Monocyte (primary cell): ENCODE measurements around the gene MACF1.

DNA sequence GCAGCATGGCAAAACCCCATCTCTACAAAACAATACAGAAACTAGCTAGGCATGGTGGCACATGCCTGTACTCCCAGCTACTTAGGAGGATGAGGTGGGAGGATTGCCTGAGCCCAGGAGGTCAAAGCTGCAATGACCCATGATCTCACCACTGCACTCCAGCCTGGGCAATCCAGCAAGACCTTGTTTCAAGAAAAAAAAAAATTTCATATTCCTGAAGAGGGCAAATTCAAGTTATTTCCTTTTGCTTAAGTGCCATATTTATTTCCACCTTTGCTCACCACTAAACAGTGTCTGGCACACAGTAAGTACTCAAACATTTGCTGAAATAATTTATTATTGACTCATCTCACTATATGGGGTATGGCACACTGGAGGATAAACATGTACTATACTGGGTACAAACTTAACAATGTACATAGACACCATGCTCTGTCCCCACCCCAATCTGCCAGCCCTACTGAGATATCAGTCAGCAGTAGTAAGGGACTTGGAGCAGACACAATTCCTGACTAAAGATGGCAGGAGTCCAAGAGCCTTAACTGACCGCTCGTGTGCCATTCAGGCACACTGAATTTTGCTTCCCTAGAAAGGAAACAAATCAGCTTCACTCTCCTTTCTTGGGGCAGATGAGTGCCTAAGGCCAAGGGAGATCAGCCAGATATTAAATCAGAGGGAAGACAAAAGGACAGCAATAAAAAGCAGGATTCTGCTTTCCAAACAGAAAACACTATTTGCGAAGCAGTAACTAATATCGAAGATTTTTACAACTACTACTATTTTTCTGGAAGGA, 15.4 kb downstream of the MEAF6 start:
- PRO-cap, 2 experiments = no peak in any of the 2 experiments

GRCh38 chr1:37513625-37514153, 877 bp downstream of the MEAF6 start:
- PRO-cap, 2 experiments = no peak in any of the 2 experiments

GRCh38 chr1:37794370-37795308, 992 bp downstream of the MANEAL start:
- PRO-cap, 2 experiments = no peak in any of the 2 experiments

GRCh38 chr1:37802932-37803811, 4.4 kb upstream of the C1orf122 start:
- PRO-cap, 2 experiments = no peak in any of the 2 experiments

DNA sequence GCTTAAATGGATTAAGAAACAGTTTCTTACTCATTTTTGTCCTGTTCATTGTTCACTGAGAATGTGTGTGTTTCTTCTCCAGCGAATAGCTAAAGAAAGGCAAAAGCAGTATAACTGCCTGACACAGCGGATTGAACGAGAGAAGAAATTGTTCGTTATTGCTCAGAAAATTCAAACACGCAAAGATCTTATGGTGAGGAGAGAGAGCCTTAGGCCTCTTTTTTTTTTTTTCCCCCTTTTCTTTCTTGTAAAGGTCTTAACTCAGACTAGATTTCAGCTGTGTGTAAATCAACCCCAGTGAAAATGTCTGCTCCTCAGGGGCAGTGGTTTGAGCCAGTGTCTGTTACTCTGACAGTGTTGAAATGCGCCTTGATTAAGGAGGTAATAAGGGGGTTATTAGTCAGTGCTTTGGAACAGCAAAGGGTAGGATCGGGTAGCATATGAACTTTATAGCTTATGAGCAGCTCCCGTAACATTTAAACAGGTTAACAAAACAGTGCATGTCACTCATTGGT, 10.1 kb downstream of the UTP11 start:
- PRO-cap, 2 experiments = no peak in any of the 2 experiments

- PRO-cap, 2 experiments = no peak in any of the 2 experiments
These were observed 70.9 kb upstream of the POU3F1 start for GRCh38 chr1:38117557-38117798.

DNA sequence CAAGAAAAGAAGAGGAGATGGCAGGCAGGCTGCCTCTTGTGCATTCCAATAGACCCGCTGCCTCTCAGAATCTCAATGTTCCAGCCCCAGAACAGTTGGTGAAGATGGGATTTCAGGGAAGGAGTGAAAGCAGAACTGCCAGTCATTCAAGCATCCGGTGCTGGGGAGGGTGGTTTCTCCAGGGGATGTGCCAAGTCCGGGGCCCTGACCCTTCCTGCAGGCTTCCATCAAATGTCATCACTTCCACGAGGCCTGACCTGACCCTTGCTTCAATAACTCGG, 386.5 kb upstream of the POU3F1 start:
- PRO-cap, 2 experiments = no peak in any of the 2 experiments

DNA sequence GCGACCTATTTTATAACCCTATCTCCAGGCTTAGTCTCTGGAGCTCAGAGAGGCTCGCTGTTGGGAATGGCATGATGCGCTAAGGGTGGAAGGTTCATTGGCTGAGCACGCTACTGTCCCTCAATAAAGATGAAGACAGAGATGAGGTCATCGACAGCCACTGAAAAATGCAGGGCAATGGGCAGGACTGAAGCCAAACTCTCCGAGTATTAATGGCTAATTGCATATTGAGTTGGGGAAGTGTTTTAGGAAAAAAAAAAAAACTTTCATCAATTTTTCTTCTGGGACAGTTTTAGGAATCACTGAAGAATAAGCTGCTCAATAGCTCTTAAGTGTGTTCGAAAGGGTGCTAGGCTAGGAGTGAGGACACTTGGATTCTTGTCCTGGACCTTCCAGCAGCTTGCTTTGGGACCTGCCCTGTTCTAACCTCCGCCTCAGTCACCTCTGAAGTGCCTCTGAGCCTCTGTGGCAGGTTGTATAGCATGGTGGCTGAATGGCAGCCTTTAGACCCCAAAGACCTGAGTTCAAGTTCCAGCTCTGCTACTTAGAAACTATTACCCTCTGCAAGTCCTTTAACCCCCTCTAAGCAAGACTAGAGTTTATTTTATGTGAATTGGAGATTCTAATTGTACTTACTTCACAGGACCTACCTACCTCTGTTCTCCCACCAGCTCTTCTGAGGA, 81.7 kb downstream of the RRAGC start:
- PRO-cap, 2 experiments = no peak in any of the 2 experiments

DNA sequence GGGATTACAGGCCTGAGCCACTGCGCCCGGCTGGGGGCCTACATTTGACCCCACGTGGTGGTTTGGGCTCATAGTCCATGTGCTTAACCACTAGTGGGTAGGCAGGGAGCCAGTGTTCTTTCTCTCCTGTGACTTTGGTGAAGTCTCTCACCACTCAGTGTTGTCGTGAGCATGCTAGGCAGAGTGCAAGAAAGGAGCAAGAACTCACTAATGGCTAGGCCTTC, 615 bp upstream of the NDUFS5 start:
- PRO-cap, 2 experiments = no peak in any of the 2 experiments

- PRO-cap, 2 experiments = no peak in any of the 2 experiments
These were observed 78.1 kb downstream of the NDUFS5 start for GRCh38 chr1:39104332-39104614.

GRCh38 chr1:39106340-39107413, 80.5 kb downstream of the NDUFS5 start:
- PRO-cap, 2 experiments = no peak in any of the 2 experiments

- PRO-cap, 2 experiments = no peak in any of the 2 experiments
These were observed 77.1 kb upstream of the MACF1 start for GRCh38 chr1:39127358-39127874.

DNA sequence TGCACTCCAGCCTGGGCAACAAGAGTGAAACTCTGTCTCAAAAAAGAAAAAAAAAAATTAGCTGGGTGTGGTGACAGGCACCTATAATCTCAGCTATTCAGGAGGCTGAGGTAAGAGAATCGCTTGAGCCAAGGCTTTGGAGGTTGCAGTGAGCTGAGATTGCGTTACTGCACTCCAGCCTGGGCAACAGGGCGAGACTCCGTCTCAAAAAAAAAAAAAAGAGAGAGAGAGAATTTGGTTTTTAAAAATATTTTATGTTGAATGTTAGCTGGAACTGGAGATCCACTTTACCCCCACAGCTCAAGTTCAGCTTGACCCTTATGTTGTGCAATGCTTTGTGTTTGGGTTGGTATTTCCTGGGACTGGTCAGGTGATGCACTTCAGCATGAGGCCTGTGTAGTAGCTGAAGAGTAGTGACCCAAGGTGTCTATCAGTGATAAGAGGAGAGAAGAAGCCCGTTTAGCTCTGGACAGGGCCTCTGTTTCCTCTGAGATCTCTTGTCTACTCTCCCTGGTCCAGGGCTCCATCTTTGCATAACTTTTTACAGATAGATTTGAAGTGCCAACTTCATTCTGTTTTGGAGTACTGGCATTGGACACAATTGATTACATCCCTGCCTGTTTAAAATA, 36.7 kb upstream of the MACF1 start:
- PRO-cap, 2 experiments = no peak in any of the 2 experiments

GRCh38 chr1:39204294-39205055, at the start of gene MACF1:
Gene MACF1 (plus strand): TSS chr1:39204695.
- PRO-cap, 2 experiments = peak in 2 of 2 experiments; most common plus-strand start chr1:39204857 (in 2)

GRCh38 chr1:39254139-39254747, 49.7 kb downstream of the MACF1 start:
- PRO-cap, 2 experiments = no peak in any of the 2 experiments

- PRO-cap, 2 experiments = no peak in any of the 2 experiments
These were observed 61.8 kb downstream of the MACF1 start for GRCh38 chr1:39266145-39266753.

- PRO-cap, 2 experiments = no peak in any of the 2 experiments
These were observed 112.6 kb downstream of the MACF1 start for GRCh38 chr1:39317039-39317510.

- PRO-cap, 2 experiments = no peak in any of the 2 experiments
These were observed 118.1 kb downstream of the MACF1 start for GRCh38 chr1:39322493-39323115.

DNA sequence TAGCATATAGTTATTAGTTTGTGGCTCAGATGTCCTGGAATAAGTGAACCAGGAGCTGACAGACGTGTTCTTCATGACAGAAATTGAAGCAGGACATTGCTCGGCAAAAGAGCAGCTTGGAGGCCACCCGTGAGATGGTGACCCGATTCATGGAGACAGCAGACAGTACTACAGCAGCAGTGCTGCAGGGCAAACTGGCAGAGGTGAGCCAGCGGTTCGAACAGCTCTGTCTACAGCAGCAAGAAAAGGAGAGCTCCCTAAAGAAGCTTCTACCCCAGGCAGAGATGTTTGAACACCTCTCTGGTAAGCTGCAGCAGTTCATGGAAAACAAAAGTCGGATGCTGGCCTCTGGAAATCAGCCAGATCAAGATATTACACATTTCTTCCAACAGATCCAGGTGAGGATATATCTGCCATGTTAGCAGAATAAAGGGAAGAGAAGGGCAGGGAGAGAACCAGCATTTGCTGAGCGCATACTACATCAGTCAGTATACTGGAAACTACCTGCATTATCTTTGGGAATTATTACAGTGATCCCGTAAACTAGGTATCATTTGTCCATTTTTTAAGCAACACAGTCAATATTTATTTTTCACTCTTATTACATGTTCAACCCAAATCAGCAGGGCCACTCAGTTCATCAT, 130.0 kb upstream of the BMP8A start:
- PRO-cap, 2 experiments = no peak in any of the 2 experiments

DNA sequence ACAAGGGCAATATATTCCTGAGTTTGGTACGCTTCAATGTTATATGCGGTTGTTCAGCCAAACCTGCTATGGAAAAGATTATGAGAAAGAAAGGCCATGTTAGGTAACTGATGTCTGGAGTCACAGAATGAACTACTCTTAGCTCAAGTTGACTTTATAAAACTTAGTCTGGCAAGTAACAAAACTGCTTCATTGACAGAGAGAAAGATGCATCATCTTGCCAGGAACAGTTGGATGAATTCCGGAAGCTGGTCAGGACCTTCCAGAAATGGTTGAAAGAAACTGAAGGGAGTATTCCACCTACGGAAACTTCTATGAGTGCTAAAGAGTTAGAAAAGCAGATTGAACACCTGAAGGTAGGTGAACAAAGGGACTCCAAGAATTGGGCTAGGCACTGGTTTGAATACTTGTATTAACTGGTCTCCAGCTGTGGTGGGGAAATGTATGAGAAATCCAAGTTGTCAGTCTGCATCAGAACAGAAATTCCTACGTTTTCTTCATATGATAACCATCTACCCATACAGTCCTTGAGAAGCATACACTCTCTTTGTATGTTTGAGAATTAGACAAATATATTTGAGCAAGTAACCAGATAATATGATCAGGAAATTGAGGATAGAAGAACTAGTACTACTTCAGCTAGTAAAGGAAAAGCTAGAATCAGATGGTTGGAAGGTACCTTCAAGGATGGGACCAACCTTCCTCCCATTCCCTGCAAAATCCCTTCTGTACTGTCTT, 121.4 kb upstream of the BMP8A start:
- PRO-cap, 2 experiments = no peak in any of the 2 experiments